Mesangial cell (primary cell): ENCODE results near the gene PRC1.

GRCh38 chr15:90067172-90067748 is 35.0 kb downstream of the IDH2 start:
- RAMPAGE, long total RNA, result no peak

- RAMPAGE, long total RNA, result no peak
Measured at GRCh38 chr15:90099538-90100379, 2.5 kb downstream of the IDH2 start.

DNA sequence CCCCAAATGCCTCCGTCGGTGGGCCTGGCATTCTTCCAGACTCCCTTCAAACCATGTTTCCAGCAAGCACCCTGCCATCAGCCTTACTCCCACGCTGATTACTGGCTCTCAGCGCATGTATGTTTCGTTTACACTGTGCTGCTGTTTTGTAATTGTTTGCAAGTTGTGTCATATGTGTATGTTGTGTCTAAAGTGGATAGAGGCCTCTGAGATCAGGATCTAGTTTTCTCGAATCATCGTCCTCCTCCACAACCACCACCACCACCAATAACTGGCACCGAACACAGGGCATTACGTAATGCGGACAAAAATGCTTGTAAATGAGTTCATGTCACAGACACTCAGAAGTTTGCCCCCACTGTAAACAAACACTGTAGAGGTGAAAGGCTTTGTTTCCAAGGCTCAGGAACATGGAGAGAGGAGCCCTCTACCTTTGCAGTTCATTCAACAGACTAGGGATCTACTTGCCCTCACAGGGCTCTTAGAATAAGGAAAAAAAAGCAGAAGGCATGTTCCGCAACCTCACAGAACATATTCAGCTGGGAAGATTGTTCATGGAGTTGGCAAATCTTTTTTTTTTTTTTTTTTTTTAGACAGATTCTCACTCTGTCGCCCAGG is 46.1 kb upstream of the SEMA4B start:
- RAMPAGE, long total RNA, result no peak

DNA sequence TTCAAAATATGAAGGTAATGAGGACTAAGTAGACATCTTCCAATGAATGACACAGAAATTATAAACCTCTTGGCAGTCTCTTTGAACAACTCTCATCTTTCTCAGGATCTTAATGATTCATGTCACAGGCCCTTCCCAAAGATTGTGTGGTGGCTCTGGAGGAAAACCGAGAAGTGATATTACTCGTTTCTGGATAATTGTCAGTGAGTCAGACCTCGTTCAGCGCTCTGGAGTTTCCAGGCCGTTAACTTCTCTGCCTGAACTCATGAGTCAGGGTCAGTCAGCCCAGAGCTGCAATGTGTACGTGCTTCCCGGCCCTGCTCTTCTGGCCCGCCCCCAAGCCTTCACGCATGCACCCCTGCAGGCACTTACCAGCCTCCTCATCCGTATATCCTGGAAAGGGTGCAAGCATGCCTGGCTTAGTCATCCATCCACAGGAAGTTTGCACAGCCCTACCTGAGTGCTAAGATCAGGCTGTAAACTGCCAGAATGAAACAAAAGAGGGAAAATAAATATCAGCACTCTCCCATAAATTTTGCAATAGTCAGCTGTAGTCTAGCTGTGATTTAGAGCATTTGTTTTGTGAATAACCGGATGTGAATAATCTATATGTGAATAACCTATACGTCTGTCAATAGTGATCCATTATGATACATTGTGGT is 35.4 kb upstream of the SEMA4B start:
- RAMPAGE, long total RNA, result no peak

DNA sequence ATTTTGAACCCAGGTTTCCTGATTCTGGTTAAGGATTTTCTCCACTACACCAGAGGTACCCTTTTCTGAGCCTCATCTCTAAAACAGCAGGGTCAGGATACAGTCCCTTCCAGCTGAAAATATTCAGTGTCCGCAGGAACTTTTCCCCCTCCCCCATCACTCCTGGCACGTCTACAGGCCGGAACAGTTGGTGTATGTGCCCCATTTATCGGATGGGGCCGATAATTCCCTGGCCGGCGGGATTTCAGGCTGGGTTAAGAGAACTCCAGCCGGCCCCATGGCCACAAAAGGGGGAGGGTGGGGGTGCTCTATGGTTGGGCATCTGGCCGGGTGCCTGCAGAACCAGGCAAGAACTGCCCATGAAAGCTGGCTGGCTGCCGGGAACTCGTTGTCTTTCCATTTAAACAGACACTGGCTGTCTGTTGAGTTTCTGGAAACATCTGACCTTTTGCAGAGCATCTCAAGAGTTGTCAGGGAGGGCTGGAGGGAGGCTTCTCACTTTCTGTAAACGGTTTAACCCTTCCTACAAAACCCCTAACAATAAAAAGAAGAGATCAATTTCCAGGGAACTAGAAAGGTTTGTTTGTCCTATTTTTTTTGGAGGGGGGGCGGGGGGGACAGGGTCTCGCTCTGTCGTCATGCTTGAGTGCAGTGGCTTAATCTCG is 26.6 kb upstream of the SEMA4B start:
- RAMPAGE, long total RNA, result no peak

DNA sequence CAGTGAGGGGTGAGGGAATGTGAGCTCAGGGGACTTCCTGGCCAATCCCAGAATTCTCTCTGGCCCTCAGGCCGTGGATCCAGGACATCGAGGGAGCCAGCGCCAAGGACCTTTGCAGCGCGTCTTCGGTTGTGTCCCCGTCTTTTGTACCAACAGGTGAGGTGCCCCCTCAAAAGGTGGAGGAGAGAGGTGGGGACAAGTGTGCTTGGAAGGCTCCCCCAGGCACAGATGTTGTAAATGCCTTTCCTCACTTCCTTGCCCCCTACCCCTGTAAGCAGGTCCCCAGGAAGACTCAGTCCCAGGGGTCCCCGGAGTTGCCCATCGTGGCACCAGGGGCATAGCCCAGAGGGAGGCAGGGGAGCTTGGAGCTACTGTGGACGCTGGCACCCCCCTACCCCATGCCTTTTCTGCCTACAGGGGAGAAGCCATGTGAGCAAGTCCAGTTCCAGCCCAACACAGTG is 6.2 kb downstream of the CIB1 start:
- RAMPAGE, long total RNA, result no peak

- RAMPAGE, long total RNA, result no peak
Measured at GRCh38 chr15:90241266-90242071, 7.5 kb downstream of the GDPGP1 start.

DNA sequence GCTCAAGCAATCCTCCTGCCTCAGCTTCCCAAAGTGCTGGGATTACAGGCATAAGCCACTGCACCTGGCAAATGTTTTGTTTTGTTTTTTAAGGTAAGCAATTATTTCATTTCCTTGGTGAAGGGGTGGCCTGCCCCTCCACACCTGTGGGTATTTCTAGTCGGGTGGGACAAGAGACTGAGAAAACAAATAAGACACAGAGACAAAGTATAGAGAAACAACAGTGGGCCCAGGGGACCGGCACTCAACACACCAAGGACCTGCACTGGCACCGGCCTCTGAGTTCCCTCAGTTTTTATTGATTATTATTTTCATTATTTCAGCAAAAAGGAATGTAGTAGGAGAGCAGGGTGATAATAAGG is 5.7 kb upstream of the ZNF774 start:
- RAMPAGE, long total RNA, result no peak

GRCh38 chr15:90413835-90414434 is 25.9 kb downstream of the IQGAP1 start:
- RAMPAGE, long total RNA, result no peak

DNA sequence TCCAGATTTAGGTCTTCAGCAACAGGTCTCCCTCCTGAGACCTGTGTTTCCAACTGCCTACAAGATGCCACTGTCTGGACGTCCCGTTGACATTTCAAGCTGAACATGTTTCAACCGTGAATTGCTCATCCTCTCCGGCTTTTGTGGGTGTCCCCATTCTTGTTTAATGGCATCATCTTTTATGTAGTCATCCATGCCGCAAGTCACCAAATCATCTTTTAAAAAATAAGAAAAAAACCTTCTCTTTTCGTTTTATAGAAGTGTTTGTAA is 26.6 kb downstream of the IQGAP1 start:
- RAMPAGE, long total RNA, result no peak

GRCh38 chr15:90425723-90425950 is 37.6 kb downstream of the IQGAP1 start:
- RAMPAGE, long total RNA, result no peak

GRCh38 chr15:90598011-90598901 is 68.5 kb downstream of the CRTC3 start:
- RAMPAGE, long total RNA, result no peak

GRCh38 chr15:90608796-90609658 is 79.3 kb downstream of the CRTC3 start:
- RAMPAGE, long total RNA, result no peak

- RAMPAGE, long total RNA, result no peak
Measured at GRCh38 chr15:90659943-90660974, 56.9 kb upstream of the BLM start.

DNA sequence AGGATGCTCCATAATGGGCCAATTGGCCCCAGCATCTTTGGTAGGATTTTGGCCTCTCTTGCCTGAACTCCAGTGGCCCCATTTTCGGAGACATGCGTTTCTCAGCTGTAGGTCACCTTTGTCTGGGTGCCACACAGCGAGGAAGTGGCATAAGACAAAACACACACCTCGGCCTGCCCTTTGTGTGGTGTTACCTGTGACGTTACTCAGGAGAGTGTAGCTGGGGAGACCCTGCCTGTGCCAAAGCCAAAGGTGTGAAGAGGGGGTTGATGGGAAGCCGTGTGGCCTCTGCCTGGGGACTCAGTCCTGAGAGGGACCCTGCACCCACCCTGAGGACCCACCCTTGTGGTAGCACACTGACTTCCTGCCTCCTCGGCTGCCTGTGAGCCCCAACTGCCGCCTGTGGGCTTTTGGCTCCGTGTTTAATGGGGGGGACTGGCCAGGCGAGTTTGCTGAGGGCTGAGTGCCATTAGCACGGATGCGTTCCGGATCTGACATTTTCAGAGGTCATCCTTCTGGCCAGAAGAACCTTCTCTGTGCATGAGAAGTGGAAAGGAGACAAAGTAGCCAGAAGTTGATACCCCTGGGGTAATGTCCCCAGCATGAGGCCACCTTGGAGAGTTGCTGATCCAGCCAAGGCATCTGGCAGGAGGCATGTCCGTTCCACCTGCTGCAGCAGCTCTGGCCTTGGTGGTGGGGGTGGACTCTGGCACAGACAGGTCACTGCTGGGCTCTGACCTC is 51.9 kb upstream of the FURIN start:
- RAMPAGE, long total RNA, result no peak

- RAMPAGE, long total RNA, result no peak
Measured at GRCh38 chr15:90819773-90820497, 48.5 kb upstream of the FURIN start.

DNA sequence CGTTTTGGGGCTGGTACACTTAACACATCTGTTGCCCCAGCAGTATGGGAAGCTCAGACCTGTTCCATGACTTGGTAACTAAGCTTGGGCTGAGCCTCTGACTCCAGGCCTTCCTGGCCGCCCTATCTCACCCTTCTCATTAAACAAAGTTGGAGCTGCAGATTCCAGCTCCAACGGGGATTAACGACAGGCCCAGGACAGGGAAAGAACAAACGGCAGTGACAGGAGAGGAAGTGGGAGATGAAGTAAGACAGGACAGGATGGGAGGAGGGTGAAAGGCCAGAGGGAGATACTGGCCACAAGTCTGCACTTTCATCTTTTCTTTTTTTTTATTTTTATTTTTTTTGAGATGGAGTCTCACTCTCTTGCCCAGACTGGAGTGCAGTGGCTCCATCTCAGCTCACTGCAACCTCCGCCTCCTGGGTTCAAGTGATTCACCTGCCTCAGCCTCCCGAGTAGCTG is 8.5 kb upstream of the FURIN start:
- RAMPAGE, long total RNA, result no peak

- RAMPAGE, long total RNA, result no peak
Measured at GRCh38 chr15:90919692-90920388, 12.5 kb downstream of the HDDC3 start.

DNA sequence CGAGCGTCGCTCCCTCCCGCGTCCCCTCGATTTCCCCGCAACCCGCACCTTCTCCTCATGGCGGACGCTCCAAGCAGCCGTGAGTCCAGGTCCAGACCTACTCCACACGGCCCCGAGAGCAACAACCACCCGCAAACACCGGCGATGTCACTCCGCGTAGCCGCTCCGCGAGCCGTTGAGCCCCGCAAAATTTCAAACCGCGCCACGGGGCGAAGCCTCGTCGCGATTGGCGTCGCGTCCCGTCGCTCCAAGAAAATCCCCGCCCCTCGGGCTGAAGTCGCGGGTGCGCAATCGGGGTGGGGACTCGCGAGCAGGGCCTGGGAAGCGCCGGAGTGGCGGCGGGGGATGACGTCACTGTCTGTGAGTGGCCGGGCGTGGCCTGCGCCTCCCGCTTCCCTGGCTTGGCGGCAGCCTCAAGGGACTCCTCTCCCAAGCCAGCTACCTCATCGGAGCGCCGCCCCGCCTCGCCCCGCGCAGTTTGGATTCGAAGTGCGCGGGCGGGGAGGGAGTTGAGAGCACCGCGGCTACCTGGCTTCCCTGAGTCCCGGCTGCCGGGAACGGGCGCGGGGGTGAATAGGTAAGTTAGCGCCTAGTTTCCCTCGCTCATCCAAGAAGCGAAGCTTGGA is at the start of gene PRC1:
Gene PRC1, minus strand, starts transcription at position 177 of the 626 bp plus-strand sequence.
- RAMPAGE, long total RNA, result start-site peak on the minus strand centred at position 167 of the sequence, 69 bp wide, 2,136 reads

DNA sequence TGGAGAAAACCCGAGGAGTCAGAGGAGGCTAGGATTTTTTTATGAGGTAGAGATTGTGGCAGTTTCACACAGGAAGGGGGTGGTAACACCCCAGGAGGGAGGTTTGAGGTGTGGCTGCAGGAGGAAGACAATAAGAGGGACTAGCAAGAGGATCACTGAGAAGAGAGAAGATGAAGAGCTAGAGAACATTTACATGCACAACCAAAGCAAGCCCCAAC is 322.8 kb downstream of the SV2B start:
- RAMPAGE, long total RNA, result no peak